Melanocyte of skin (primary cell): ENCODE results near the gene TUBGCP4.

GRCh38 chr15:41971916-41972387 is 405 bp downstream of the EHD4 start:
- CAGE, long polyA plus RNA, 2 experiments = no peak in any of the 2 experiments

DNA sequence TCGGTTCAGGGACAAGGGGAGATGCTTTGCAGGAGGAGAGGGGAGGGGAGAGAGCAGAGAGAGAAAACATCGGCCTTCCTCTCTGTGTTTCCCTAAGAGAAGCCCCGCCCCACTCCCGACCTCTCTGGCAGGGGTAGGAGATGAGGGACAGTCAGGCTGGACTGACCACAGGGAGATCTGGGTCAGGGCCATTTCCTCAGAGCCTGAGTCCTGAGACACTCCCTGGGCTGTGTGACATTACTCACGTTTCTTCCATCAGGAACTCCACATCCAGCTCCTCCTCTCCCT is 9.2 kb downstream of the PLA2G4D start:
- CAGE, long polyA plus RNA, 2 experiments = no peak in any of the 2 experiments

DNA sequence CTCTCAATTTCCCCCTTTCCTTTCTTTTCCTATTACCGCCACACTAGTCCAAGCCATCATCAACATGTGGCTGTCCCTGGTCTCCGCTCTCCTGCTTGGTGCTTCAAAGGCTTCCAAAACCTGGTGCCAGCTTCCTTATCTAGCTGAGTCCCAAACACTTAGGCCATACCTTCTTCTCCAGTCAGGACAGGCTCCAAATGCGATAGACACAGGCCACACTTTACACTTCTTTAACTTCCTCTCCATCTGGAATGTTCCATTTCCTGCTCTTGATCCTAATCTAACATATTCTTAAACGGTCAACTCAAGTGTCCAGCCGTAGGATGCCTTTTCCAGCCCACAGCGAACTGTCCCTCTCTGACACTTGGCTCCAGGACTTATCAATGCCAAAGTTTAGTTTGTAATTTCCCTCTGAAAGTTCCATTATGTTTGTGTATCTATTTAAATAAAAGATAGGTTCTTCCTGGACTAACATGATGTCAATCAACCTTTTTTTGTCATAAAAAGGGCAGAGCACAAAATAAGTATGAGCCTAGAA is 19.2 kb upstream of the PLA2G4F start:
- CAGE, long polyA plus RNA, 2 experiments = no peak in any of the 2 experiments

GRCh38 chr15:42427424-42428055 is 63.4 kb downstream of the ZNF106 start:
- CAGE, long polyA plus RNA, 2 experiments = no peak in any of the 2 experiments

- CAGE, long polyA plus RNA, 2 experiments = no peak in any of the 2 experiments
Measured at GRCh38 chr15:42545003-42545467, 3.6 kb downstream of the LRRC57 start.

DNA sequence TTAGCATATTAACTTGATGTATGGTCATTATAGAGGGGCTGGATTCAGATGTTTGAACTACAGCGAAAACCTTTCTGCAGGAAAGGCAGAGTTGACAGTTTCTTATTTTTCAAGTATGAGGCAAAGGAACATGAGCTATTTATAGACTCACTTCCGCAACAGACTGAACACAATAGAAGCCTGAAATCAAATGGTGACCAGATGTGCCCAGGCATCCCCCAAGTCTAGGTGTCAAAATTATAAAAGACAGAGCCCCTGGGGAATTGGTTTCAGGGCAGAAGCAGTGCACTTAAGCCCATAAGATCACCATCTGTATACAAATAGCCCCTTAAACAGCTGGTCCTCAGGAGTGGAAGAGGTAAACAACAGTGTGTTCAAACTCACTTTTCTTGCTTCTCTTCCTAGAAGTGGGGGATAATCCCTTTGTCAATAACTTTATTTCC is 29.8 kb downstream of the STARD9 start:
- CAGE, long polyA plus RNA, 2 experiments = no peak in any of the 2 experiments

DNA sequence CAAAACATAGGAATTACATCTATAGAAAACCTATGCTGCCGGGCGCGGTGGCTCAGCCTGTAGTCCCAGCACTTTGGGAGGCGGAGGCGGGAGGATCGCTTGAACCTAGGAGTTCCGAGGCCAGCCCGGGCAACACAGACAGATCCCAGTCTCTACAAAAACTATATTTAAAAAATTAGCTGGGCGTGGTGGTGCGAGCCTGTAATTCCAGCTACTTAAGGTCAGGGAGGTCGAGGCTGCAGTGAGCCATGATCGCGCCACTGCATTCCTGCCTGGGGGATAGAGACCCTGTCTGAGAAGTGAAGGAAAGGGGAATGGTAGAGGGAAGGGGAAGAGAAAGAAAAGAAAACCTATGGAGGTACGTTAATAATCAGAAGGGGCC is 492 bp upstream of the TMEM62 start:
- CAGE, long polyA plus RNA, 2 experiments = no peak in any of the 2 experiments

GRCh38 chr15:43168220-43168594 is 17.0 kb upstream of the CCNDBP1 start:
- CAGE, long polyA plus RNA, 2 experiments = no peak in any of the 2 experiments

GRCh38 chr15:43189721-43190557 is 4.7 kb downstream of the CCNDBP1 start:
- CAGE, long polyA plus RNA, 2 experiments = no peak in any of the 2 experiments

GRCh38 chr15:43190777-43191209 is 5.6 kb downstream of the CCNDBP1 start:
- CAGE, long polyA plus RNA, 2 experiments = no peak in any of the 2 experiments

GRCh38 chr15:43358387-43359413 is 12.1 kb downstream of the ZSCAN29 start:
- CAGE, long polyA plus RNA, 2 experiments = no peak in any of the 2 experiments

- CAGE, long polyA plus RNA, 2 experiments = no peak in any of the 2 experiments
Measured at GRCh38 chr15:43370855-43371449, at the start of gene TUBGCP4. Gene TUBGCP4, plus strand, starts transcription at chr15:43371101.

DNA sequence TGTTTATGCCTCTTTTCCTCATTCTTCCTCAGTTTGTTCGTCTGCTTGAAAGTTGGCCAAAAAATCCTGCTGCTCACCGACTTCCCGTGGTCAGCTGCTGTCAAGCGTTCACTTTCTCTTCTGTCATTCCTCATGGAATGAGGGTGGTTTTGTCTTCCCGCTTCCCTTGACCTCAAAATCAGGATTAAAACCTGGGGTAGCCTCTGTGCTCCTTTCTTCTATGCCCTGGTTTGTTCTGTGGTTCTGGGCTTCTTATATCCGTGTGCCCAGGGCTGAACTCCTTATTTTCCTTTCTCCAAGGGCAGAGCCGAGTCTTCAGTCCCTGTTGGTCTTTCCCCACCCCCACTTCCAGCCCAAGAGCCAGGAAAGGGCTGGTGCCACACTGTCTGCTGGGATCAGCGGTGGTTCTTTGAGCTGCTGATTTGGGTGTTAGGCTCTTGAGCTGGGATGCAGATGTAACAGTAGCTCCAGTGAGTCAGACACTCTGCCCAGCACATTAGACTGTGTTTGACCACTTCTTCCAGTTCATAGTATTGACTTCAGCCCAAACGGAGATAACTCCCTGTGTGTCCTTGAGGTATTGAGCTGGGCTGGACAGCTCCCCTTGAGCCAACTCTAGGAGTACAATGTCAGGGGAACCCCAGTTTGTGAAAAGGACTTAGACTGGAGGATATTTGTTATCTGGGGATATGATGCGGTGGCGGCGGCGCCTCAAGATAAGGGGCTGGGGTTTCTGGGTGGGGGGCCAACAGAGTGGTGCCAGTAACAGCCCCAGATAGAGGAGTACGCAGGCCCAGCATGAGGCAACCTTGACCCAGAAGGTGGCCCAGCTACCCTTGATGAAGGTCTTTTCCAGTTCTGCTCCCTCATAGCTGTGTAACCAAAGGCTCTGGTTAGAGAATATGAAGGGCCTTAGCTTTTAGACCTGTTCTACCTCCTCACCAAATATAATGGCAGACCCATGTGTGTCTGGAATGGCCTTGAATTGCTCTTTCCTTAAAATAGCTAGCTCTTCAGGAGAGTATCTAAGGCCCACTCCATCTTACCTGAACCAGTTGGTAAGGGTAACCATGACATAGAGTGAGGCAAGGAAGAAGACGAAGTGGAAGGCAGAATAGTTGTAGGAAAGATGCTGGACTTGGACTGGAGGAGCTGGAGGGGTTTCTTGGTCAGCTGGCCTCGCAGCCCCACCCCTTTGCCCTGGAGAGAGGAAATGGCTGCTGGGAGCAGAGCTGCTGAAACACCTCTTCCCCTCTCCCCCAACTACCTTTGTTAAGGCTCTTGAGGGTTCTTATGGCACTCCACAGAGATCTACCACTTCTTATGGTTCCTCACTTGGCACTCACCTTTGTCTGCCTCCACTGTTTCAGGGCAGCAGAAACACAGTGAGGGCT is 2.7 kb downstream of the SERF2 start:
- CAGE, long polyA plus RNA, 2 experiments = no peak in any of the 2 experiments

- CAGE, long polyA plus RNA, 2 experiments = no peak in any of the 2 experiments
Measured at GRCh38 chr15:43799272-43799658, 755 bp downstream of the SERINC4 start.

DNA sequence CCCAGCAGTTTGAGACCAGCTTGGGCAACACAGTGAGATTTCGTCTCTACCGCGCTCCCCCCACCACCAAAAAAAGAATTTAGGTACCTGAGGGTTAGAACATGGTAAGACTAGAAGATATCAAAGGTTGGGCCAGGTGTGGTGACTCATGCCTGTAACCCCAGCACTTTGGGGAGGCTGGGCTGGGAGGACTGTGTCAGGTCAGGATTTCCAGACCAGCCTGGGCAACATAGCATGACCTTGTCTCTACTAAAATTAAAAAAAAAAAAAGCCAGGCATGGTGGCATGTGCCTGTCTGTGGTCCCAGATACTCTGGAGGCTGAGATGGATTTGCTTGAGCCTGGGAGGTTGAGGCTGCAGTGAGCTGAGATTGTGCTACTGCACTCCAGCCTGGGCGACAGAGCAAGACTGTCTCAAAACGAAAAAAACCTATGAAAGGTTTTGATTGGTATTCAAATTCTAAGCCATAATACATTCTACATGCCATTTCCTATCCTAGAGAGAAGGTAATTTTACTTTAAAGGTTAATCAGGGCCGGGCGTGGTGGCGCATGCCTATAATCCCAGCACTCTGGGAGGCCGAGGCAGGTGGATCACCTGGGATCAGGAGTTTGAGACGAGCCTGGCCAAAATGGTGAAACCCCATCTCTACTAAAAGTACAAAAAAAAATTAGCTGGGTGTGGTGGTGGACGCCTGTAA is 2.7 kb downstream of the HYPK start:
- CAGE, long polyA plus RNA, 2 experiments = no peak in any of the 2 experiments

DNA sequence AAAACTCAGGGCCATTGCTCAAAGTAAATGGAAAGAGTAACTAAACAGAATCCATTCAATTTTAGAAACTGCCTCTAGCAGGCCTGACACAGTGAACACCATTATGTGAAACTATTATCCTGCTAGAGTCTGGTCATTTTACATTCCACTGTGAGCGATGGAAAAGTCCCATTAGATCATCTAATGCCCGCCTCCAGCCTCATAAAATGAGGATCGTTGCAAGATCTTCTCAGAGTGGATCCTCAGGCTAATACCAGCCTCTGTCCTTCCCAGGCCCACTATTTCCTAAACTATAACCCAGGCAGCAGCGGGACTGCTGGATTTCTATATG is 107.7 kb downstream of the WDR76 start:
- CAGE, long polyA plus RNA, 2 experiments = no peak in any of the 2 experiments

DNA sequence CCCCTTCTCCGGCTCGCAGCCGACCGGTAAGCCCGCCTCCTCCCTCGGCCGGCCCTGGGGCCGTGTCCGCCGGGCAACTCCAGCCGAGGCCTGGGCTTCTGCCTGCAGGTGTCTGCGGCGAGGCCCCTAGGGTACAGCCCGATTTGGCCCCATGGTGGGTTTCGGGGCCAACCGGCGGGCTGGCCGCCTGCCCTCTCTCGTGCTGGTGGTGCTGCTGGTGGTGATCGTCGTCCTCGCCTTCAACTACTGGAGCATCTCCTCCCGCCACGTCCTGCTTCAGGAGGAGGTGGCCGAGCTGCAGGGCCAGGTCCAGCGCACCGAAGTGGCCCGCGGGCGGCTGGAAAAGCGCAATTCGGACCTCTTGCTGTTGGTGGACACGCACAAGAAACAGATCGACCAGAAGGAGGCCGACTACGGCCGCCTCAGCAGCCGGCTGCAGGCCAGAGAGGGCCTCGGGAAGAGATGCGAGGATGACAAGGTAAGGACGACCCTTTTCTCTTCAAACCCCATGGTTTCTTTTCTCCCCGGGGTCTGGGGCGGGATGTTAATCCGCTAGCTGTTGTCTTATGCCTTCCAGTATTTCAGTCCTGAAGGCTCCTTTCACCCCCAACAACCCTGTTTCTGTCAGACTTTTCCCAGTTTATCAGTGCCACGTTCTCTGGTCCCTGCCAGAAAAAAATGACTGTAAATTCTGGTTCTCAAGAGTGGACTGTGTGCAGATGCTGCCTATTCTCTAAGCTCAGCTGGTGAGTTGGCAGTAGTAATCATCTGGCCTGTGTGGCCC is 552 bp downstream of the GOLM2 start:
- CAGE, long polyA plus RNA, 2 experiments = no peak in any of the 2 experiments

- CAGE, long polyA plus RNA, 2 experiments = no peak in any of the 2 experiments
Measured at GRCh38 chr15:44538258-44538729, 1.3 kb downstream of the EIF3J start.

GRCh38 chr15:44710031-44710635 is 990 bp downstream of the PATL2 start:
- CAGE, long polyA plus RNA, 2 experiments = no peak in any of the 2 experiments

GRCh38 chr15:44718262-44718811 is 7.0 kb downstream of the B2M start:
- CAGE, long polyA plus RNA, 2 experiments = no peak in any of the 2 experiments